Islet of Langerhans (tissue), 1 donor: ENCODE data around the gene MYH4.

- RRBS, result no CpG with 5 or more reads among the region's 8 CpGs
Observed at GRCh38 chr17:8670510-8671000, 40.0 kb upstream of the MYH10 start.

DNA sequence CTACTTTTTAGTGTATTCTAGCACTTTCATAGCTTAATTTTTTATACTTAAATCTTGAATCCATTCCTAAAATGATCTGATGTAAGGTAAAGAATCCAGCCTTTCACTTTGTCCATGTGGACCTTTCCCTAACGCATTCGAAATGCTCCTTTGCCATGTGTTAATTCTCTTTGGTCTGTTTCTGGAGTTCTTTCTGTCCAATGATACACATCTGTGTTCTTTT is 74.0 kb downstream of the NTN1 start:
- RRBS, result no CpG with 5 or more reads among the region's 2 CpGs

DNA sequence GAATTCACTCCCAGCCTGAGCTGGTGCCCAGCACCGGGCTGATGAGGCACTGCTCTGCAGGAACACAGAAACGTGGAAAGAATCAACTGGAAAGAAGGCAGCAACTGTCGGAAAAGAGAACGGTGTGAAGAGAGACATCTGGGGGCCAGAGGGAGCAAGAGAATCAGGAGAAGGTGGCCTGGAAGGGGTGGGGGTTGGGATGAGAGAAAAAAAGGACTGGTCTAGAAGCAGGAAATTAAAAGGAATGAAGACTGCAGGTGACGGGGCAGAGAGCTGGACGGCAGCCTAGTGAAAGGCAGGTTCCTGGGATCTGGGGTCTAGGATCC is 239.5 kb downstream of the NTN1 start:
- RRBS, result no CpG with 5 or more reads among the region's 6 CpGs

GRCh38 chr17:9334991-9335375 is 240.6 kb downstream of the STX8 start:
- RRBS, result no CpG with 5 or more reads among the region's 5 CpGs

DNA sequence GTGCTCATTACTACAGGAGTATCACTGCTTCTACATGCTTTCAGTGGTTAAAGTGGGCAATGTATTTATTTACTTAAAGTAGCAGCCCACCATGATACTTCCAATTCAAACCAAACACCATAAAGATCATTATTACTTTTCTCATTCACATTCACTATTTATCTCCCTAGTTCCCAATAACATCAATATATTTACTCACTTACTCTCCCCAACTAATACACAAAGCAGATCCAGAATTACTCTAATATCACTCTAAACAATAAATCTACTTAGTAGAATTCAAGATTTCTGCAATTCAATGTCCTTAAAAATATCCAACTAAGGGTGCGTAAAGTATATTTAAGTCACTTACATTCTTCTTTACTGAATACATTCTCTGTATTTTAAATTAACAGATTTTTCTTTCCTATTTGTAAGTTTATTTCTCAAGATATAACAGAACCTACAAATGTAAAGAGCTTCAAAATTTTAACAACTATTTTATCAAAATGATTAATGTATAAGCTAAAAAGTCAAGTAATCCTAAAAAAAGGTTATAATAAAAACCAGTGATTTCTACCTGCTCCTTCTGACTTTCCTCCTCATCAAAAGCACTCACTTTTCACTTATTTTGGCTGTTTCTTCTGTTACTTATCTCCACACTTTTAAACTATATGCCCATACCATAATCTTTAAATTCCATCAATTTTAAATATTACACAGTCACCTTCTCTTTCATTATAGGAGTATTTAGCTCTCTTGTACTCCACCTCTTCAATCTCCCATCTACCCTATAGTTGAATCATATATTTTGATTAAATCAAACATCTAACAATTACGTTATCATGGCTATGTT is 222.0 kb downstream of the STX8 start:
- RRBS, result no CpG with 5 or more reads among the region's 2 CpGs

GRCh38 chr17:9671194-9671651 is 25.9 kb downstream of the USP43 start:
- RRBS, result no CpG with 5 or more reads among the region's 7 CpGs

DNA sequence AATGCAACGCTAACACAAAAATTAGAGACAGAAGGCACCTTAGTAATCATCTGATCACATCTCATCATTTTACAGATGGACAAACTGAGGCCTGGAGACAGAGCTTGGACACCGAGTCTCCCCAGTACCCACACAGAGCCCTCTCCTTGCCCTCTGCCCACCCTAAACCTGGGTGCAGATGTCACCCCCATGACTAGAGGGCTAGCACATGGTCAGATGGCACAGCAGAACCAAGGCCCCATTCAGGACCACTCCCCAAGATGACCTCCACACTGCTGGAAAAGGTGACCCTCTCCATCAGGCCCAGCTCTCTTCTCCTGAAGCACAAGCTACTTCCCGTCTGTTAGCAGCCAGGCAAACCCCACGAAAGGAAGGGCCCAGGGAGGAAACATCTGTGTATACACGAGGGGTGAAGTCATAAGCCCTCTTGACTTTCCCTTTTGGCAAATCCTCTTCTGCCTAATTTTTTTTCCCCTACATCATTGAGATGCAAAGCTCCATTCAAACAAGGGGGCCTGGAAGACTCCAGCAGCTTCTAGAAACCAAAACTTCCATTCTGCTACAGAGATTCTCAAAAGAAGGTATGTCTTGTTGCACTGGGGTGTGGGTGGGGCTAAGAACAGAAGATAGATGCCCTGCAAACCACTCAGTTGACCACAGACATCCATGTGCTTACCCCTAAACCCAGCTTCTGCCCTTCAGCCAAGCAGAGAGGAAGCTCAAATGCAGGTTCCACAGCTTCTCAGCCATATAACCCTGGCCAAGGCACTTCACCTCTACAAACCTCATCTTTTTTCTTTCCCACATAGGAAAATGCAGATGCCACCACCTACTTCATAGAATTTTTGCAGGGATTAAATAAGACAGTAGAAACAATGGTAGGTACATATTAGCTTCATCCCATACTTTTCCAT is 145.5 kb upstream of the RCVRN start:
- RRBS, result no CpG with 5 or more reads among the region's 5 CpGs

- RRBS, result no CpG with 5 or more reads among the region's 25 CpGs
Observed at GRCh38 chr17:10126332-10127129, 71.9 kb downstream of the GAS7 start.

DNA sequence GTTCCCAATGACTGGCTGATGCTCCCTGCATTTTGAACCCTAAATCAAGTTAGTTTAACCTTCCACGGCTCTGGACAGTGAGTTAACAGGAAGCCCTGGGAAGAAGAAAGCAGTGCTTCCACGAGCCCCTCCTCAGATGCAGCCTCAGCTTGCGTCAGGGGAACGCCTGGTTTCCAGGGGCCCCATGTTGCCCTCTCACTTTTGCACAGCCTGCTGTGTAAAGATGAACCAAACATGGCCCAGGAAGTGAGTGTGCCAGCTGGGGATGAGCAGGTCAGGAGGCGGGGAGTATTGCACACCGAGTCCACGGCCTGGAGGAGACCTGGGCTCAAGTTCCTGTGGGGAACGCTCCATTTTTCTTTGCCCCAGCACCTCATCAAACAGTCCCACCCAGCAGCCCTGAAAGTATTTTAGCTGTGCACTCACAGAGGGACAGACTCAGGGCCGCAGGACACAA is 71.2 kb downstream of the GAS7 start:
- RRBS, result no CpG with 5 or more reads among the region's 9 CpGs

DNA sequence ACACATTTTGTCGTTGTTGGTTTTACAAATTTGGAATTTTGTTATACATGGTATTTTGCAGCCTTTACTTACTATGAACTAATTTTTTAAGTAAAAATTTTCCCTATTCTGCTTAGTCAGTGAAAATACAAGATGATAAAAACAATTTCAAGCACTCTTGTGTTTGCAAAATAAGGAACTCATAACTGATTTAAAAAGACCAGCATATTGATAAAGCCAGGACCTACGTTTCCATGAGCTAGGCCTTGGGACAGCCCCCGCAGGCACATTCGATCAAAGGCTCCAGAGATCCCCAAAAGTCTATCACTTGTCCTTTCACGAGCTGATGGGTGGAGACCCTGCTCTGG is 31.8 kb downstream of the GAS7 start:
- RRBS, result no CpG with 5 or more reads among the region's 5 CpGs

GRCh38 chr17:10291682-10292067 is 81.1 kb downstream of the MYH13 start:
- RRBS, result no CpG with 5 or more reads among the region's 12 CpGs

- RRBS, result no CpG with 5 or more reads among the region's 2 CpGs
Observed at GRCh38 chr17:10469398-10469666, at the start of gene MYH4. Gene MYH4, minus strand, starts transcription at chr17:10469559.

DNA sequence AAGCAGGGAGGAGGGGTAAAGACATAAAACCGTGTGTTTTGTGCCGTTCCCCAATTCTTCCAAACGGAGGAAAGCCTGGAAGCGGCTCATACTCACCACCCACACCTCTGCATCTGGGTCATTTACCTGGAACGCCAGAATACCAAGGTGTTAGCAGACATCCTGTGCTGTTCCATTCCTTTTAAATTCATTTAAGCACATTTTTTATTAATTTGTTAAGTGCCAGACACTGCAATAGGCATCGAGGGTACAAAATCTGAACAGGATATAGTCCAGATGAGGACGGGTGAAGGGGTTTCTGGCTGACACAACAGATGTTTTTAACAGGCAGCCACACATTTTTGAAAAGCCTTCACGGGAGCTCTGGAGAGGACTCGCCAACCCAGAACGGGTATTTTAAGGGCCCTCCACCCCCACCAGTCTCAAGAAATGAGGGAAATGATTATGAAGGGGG is 861 bp downstream of the TMEM220 start:
- RRBS, result no CpG with 5 or more reads among the region's 10 CpGs

DNA sequence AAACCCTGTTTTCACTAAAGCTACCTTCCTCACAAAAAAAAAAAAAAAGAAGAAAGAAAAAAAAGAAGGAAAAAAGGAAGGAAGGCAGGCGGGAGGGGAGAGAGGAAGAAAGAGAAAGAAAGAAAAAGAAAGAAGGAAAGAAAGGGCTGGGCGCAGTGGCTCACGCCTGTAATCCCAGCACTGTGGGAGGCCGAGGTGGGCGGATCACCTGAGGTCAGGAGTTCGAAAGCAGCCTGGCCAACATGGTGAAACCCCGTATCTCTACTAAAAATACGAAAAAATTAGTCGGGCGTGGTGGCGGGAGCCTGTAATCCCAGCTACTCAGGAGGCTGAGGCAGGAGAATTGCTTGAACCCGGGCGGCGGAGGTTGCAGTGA is 354 bp upstream of the TMEM220 start:
- RRBS, result no CpG with 5 or more reads among the region's 14 CpGs

GRCh38 chr17:10784810-10785140 is 19.1 kb downstream of the TMEM238L start:
- RRBS, result no CpG with 5 or more reads among the region's 3 CpGs

DNA sequence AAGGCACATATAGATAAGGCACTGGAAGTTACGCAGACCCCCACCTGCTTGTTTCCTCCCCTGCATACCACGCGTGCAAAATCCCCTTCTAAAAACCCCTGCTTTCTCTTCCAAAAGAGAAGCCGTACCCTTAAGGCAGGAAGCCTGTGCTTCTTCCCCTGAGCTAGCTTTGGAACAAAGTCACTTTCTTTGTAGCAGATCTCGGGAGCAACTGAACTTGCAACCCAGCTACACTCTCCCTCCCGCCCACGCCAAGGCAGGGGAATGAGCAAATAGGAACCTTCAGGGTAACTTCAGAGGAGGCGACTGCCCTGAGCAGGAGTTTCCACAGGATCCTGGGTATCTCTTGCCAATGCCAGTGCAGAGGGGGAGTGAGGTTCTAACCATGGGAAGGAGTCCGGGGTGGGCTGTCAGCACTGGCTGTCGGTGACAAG is 5.9 kb upstream of the PIRT start:
- RRBS, result no CpG with 5 or more reads among the region's 10 CpGs

- RRBS, result 100% methylated on average over 1 of the region's 8 CpGs
Observed at GRCh38 chr17:11925068-11925921, 72.0 kb downstream of the ZNF18 start.

DNA sequence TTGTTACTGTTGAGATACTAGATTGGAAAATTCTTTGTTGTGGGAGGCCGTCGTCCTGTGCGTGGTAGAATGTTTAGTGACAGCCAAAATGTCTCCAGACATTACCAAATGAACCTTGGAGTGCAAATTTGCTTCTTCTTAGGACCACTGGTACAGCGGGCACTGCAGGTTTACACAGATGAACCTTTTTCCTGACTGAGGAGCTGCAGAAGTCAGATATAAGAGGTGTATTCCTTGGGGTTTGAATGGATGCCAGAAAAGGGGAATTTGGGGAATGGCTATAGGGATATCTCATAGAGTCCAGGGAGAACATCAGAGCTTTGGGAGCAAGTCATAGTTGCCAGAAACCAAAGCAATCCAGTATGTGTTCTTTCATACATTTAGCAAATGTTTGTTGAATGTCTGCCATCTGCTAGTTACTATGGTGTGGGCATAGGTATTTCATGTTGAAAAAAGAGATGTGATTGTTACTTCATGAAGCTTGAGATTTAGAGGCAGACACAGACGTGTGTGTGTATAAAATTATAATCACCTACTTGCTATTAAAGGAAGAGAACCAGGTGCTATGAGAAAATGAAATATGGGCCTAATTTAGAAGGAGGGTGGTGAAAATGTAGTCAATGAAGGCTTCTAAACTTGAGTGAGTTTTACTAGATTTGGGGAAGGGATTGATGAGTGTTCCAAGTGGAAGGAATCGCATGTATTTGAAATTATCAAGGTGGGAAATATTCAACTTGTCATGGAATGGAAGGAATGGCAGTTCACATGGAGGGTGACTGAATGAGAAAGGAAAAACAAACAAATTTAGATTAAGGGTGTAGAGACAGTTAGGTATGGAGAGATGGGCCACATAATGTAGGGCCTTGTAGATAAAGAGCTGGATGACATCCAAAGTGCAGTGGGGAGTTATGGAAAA is 47.0 kb downstream of the MAP2K4 start:
- RRBS, result no CpG with 5 or more reads among the region's 6 CpGs

DNA sequence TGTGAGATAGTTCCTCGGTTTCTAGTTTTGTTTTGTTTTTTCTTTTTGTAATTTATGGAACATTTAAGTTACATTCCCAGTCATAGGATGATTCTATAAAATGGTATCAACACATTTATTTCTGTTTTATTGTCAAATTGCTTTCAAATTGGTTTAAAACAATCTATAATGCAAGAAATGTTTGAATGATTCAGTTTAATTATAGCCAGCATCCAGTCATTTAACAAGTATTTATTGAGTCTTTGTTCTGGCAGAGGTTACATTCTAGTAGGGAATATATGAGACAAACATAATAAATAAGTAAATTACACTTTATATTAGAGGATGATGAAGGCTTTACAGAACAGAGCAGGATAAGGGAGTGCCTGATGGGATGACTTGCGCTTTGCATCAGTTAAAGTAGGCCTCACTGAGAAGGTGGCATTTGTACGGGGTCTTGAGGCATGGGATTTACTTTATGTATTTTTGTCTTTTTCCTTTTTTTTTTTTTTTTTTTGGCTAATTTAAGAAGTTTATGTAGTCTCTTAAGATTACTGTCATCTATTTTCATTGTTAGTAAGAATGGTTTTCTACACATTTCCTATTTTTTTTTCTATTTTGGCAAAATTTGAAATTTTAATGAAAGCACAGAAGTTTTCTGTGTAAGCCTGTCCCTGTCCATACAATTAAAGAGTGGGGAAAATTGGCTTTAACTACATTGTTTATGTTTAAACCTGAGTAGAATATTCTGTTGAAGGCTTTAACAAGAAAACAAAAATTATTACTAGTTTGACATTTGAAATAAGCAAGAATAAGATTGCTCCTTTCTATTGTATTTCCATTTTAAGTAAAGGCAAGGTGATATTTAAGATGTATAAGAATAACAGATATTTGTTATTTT is 86.5 kb downstream of the MAP2K4 start:
- RRBS, result no CpG with 5 or more reads among the region's 3 CpGs

GRCh38 chr17:12549460-12550101 is 116.1 kb upstream of the MYOCD start:
- RRBS, result no CpG with 5 or more reads among the region's 14 CpGs